ENCODE data around the gene NAIP.

DNA sequence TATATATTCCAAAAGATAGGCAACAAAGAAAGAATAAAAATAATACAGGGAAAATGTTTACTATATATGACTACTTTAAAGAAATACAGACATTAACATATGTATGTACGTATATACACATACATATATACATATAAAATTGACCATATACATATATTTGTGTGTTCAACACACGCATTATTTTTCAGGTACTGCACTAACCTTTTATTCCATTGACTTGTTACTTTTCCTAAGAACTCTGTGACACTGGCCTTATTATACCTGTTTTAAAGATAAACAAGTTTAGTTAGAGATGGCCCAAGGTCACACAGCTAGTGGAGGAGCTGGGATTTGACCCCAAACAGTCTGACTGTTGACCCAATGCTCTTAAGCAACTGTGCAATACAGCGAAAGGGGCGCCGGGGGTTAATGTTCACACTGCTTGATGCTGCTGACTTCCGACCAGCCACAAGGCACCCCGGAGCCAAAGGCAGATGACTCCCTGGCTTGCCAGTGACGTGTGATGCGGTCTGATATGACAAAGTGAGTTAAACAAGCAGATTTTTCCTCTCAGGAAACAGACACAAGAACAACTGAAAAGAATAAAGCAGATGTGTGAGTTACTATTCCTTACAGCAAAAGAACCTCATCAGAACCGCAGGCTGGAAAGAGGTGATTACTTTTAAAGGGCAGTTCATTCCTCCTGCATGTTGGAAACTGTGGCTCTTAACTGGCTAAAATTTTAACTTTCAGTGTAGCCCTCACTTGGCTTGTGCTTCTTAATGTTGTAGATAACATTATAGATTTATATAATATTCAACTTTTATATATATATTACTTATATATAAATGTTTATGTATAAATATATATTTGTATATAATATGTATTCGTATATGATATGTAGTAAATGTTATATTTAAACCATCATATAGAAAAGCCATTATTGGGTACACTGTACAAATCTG, 24.0 kb downstream of the PIK3R1 start:
- RRBS, result 39% methylated on average over 3 of the region's 11 CpGs

DNA sequence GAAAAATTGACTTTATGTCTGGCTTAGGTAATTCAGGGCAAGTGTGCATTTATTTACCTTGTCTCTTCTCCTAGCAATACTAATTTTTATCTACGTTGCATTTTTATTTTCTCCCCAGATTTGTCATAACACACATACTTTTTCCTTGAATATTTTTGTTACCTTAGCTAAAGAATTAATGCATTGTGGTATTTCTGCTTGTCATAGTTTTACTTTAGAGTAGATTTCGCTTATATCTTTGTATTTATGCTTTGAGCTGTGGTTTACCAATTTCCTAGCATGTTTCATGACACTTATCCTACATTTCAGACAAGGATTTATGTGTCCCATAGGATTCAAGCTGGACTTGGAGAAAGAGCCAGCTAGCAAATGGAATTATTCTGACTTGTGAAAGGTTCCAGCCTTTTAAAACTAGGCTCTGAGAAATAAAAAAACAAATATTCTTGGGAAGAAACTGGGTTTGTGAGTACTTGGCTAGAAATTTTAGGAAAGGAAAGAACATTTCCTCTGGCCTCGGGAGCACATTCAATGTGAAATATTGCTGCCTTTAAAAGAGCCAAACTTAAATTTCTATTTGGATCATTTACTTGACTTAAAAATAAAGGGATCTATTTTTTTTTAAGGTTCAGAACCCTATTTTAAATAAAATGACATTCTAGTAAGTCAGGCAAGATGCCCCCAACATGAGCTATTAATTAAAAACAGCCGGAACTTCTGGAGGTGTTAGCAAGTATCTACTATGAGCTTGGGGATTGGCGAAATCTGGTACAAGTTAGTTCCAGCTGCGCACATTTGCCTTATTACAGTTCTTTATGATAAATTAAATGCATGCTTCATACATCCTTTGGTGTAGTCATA, 37.7 kb downstream of the PIK3R1 start:
- RRBS, result no CpG with 5 or more reads among the region's 6 CpGs

- RRBS, result no CpG with 5 or more reads among the region's 16 CpGs
Observed at GRCh38 chr5:68533861-68535024, 318.7 kb downstream of the PIK3R1 start.

GRCh38 chr5:68709288-68709805, 384.5 kb upstream of the SLC30A5 start:
- RRBS, result no CpG with 5 or more reads among the region's 2 CpGs

DNA sequence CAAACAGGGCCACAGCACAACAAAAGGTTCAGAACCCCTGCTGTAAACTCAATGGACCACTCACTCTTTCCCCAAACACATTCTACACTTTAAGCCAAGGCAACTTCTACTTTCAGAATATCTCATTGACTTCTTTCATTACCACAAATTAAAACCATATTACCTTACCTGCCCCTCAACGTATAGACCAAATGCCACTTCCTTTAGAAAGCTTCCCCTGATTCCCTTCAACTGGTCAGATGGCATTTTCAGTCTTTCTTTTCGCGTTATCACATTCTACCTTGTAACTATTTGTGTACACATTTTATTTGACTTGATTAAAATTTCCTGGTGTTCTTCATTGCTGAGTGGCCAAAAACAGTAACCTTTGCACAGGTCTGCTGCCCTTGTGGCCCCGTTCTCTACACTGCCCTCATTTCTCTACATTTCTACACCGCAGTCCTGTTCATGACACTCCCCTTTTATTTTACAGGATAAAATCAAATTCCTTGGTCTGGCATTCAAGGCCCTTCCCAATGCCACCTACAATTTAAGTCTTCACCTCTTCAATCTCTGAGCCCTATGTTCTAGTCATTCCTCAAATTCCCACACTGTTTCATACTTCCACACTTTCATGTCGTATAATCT, 334.3 kb upstream of the SLC30A5 start:
- RRBS, result no CpG with 5 or more reads among the region's 6 CpGs

DNA sequence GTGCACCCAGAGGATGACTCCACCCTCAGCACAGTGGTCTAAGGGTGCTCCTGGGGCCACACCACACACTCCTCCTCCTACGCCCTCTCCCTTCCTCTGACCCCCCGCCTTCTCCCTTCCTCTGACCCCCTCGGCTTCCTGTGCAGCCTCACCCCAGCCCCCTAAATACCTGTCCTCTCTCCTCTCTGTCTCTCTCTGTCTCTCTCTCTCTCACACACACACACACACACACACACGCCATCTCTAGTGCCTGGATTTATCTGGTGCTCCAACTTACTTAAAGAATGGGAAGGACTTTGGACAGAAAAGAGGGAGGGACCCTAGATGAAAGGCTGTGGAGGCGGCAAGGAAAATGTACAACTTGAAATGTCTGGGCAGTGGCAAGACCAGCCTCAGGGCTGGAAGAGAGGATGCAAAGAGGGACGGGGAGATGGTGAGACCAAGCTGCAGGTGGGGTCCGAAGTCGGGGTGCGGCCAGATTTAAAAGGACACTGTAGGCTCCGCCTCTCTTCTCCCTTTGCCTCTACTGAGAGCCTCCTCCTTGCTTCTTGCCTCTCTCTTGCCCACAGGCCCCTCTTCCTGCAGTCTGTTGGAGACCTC, 18.1 kb upstream of the SLC30A5 start:
- RRBS, result no CpG with 5 or more reads among the region's 10 CpGs

DNA sequence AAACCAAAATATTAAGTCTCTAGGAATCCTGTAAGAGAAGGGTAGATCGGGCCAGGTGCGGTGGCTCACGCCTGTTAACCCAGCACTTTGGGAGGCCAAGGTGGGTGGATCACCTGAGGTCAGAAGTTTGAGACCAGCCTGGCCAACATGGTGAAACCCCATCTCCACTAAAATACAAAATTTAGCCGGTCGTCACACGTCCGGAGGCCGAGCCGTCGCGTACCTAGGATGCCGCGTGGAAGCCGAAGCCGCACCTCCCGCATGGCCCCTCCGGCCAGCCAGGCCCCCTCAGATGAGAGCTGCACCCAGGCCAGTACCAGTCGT, 1.0 kb upstream of the CCDC125 start:
- RRBS, result 100% methylated on average over 1 of the region's 18 CpGs

DNA sequence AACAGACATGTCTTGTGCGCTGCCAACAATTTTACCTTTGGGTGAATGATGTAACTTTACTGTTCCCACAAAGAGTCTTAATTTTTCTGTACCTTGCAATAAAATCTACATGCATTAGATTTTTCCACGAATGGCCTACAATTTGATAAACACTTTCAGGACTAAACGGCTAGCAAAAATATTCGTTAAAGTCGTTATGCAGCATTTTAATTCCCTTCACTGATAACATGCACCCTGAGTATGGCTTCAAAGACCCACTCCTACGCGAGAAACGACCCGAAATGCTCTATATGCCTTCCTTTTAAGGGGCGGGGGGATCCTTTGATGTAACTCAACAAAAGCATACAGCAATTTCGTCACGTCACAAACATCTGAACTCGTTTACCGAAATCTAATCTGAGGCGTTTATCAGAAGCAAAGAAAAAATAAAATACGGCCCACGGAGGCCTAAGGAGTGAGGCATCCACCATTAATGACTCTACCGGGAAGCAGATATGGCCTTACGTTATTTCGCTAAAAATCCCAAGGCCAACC, 661 bp downstream of the AK6 start:
- RRBS, result no CpG with 5 or more reads among the region's 20 CpGs

GRCh38 chr5:69370104-69370386, 427 bp downstream of the RAD17 start:
- RRBS, result no CpG with 5 or more reads among the region's 7 CpGs

GRCh38 chr5:69493148-69494077, 823 bp downstream of the OCLN start:
- RRBS, result under 1% methylated on average over 13 of the region's 81 CpGs

GRCh38 chr5:69527853-69528473, 32.0 kb upstream of the GTF2H2C start:
- RRBS, result no CpG with 5 or more reads among the region's 7 CpGs

DNA sequence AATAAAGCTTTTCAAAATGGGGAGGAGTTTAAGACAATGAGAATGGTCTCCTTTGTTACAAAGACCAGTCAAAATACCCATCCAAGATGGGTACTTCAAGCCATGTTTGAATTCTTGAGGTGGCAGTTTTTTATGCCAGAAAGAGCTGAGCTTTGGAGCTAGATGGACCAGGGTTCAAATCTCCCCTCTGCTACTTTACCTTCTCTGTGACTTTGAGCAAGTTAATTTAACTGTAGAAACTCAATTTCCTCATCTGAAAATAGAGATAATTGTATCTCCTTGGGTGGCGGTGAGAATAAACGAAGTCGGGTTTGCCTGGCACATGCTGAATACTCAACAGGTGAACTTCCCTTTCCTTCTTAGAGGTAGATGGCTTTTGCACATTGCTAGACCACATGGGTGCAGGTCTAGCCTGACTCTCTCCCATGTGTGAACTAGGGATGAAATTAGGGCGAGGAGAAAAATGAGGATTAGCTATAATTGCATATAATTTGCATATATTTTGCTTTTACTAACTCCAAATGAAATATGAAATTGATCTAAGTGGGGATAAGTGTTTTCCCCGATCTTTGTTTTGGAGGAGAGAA, 31.4 kb upstream of the GTF2H2C start:
- RRBS, result no CpG with 5 or more reads among the region's 5 CpGs

DNA sequence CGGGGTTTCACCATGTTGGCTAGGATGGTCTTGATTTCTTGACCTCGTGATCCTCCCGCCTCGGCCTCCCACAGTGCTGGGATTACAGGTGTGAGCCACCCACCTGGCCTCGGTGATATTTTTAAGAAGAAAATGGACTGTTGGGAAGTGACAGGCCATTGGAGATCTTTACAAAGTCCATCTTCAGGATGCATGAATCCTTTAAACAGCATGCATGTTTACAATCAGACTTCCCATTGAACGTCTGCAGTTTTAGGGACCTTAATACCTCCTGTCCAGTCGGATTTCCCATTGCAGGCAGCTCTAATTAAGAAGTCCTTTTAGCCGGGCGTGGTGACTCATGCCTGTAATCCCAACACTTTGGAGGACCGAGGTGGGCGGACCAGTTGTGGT, 951 bp downstream of the GTF2H2C start:
- RRBS, result no CpG with 5 or more reads among the region's 11 CpGs

DNA sequence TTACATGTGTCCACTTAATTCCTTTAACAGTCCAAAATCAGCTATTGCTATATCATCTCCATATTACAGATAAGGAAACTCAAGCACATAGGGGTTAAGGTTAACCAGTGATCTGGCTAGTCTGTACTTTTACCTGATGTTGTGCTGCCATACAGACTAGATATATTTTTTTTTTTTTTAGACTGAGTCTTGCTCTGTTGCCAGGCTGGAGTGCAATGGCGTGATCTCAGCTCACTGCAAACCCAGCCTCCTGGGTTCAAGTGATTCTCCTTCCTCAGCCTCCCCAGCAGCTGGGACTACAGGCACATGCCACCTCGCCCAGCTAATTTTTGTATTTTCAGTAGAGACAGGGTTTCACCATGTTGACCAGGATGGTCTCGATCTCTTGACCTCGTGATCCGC, at the start of gene NAIP:
TSS of gene NAIP (minus strand) at position 142 of the 402 bp plus-strand sequence.
- RRBS, result no CpG with 5 or more reads among the region's 5 CpGs

- RRBS, result no CpG with 5 or more reads among the region's 2 CpGs
Observed at GRCh38 chr5:71441505-71442070, 13.9 kb upstream of the BDP1 start.

DNA sequence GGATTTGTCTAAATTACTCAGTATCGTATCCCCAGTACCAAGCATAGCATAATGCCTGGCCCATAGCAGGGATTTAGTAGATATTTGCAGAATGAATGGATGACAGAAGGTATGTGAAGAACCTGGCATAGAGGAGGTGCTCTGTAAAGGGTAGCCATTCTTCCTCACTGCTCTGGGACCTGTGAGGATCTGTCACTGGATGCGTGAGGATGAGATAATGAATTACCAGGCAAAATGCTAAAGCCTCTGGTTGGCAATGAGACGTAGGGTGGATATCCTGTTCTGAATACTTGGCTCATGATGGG, 172.6 kb downstream of the CARTPT start:
- RRBS, result no CpG with 5 or more reads among the region's 3 CpGs

DNA sequence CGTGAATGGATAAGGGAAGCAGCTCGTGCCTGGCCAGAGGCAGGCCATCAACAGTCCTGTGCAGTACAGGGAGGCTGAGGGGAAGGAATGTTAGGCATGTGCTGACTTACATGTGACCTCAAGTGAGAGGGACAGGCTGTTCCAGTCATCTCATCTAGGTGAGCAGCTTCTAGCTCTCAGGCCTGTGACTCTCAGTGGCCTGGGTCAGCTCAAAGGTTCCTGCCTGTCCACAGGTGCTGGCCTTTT, 172.9 kb downstream of the CARTPT start:
- RRBS, result no CpG with 5 or more reads among the region's 2 CpGs

- RRBS, result no CpG with 5 or more reads among the region's 3 CpGs
Observed at GRCh38 chr5:71925033-71925476, 182.2 kb upstream of the MAP1B start.

- RRBS, result no CpG with 5 or more reads among the region's 7 CpGs
Observed at GRCh38 chr5:72138783-72139446, 31.6 kb downstream of the MAP1B start.

Data from SK-N-MC (cell line).